ENCODE data around the genes MISP3, PRKACA, ADGRL1 and CLEC17A.

- RRBS, 2 experiments = no CpG with 5 or more reads among the region's 26 CpGs
CAGE:
- cytosol, long polyA minus RNA = no peak
- cytosol, long polyA plus RNA = no peak
- long polyA plus RNA = no peak
- nucleus, long polyA minus RNA = no peak
- nucleus, long polyA plus RNA = no peak
Observed at GRCh38 chr19:13507052-13507776, 935 bp upstream of the CACNA1A start.

DNA sequence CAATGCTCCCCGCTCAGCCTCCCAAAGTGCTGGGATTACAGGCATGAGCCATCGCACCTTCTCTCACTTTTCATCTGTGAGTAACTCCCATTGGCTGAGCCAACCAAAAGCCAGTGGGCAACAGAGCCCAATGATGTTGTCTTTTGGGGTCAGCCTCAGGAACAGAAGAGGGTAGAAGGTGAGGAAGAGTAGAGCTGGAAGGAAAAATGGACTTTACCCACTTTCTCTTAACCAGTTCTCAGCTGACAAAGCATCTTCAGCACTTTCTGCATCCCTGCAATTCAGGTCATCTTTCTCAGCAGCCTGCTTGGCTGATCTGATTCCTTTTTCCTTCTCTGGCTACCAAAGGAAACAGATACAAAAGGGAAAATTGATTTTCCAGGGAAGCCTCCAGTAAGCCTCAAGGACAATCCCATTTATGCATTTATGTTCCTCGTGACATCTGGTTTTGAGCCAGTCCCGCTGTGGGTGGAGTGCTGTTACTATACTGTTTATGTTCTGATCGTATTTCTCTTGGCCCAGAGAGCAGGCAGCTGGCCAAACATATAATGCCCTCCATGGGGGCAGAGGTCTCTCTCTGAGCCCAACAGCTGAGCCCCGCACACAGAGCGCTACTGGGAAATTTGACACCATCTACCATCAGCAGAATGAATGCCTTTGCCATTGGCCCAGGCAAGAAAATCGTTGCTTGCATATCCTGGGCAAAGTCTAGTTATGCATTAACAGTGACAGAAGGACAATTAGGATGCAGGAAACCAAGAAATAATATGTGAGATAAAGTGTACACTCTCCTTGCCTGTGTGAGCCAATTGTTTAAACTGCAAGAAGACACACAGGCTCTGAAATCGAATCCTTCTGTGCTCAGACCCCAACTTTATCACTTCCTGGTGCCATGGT is 114.7 kb upstream of the YJU2B start:
- RRBS, 2 experiments = no CpG with 5 or more reads among the region's 9 CpGs
CAGE:
- cytosol, long polyA minus RNA = no peak
- cytosol, long polyA plus RNA = no peak
- long polyA plus RNA = no peak
- nucleus, long polyA minus RNA = no peak
- nucleus, long polyA plus RNA = no peak

- RRBS, 2 experiments = no CpG with 5 or more reads among the region's 9 CpGs
CAGE:
- cytosol, long polyA minus RNA = no peak
- cytosol, long polyA plus RNA = no peak
- long polyA plus RNA = no peak
- nucleus, long polyA minus RNA = no peak
- nucleus, long polyA plus RNA = no peak
Observed at GRCh38 chr19:13763152-13763679, 1.1 kb upstream of the MRI1 start.

DNA sequence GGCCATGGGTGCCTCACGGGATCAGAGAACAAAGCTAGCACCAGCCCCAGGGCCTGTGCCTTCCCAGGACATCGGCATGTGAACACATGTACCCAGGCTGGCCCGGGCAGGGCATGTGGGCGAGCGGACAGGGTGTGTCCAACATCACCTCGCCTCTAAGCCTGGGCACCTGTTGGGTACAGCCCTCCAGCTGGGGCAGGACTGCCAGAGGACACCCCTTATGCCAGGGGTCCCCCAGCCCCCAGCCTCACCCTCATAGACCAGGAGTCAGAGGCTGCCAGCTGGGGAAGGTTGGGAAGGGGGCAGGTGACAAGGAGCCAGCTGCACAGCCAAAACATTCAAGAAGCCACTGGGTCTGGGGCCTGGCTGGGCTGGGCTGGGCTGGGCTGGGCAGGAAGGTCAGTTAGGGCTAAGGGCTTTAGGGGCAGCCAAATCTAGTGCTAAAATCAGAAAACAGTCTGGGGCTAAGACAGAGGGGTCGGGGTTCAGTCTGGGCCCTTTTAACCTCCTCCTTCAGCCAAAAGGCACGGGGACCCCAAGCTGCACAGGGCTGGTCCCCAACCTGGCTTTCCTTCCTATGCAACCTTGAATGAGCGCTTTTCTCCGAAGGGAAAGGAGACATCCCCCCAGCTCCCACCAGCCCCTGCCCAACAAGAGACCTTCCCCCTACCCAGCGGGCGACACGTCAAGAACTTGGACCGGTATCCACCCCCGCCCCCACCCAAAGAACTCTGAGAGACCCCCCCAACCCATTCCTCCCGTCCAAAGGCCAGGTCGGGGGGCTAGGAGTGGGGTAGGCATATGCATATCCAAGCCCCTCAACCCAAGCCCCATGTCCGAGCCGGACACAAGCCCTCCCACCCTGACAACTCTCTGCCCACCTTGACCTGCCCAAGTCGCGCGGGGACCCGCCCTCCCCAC is 35.2 kb upstream of the NANOS3 start:
- RRBS, 2 experiments = no CpG with 5 or more reads among the region's 23 CpGs
CAGE:
- cytosol, long polyA minus RNA = no peak
- cytosol, long polyA plus RNA = no peak
- long polyA plus RNA = no peak
- nucleus, long polyA minus RNA = no peak
- nucleus, long polyA plus RNA = no peak

GRCh38 chr19:13884726-13885738 is 8.1 kb downstream of the NANOS3 start:
- RRBS, 2 experiments = 18 to 20% methylated on average over 5 of the region's 27 CpGs
CAGE:
- cytosol, long polyA minus RNA = no peak
- cytosol, long polyA plus RNA = no peak
- long polyA plus RNA = no peak
- nucleus, long polyA minus RNA = no peak
- nucleus, long polyA plus RNA = no peak

- RRBS, 2 experiments = 2% methylated on average over 38 of the region's 81 CpGs
CAGE:
- cytosol, long polyA minus RNA = start-site peak on the plus strand at chr19:14072783-14072823, 13 reads
- cytosol, long polyA plus RNA = start-site peak on the plus strand at chr19:14072768-14072802, 17 and 20 reads in 2 replicates
- long polyA plus RNA = start-site peak on the plus strand at chr19:14072758-14072830, 16 and 25 reads in 2 replicates
- nucleus, long polyA minus RNA = no peak
- nucleus, long polyA plus RNA = no peak
Observed at GRCh38 chr19:14071716-14072867, at the start of gene MISP3. Gene MISP3, plus strand, starts transcription at chr19:14072786.

DNA sequence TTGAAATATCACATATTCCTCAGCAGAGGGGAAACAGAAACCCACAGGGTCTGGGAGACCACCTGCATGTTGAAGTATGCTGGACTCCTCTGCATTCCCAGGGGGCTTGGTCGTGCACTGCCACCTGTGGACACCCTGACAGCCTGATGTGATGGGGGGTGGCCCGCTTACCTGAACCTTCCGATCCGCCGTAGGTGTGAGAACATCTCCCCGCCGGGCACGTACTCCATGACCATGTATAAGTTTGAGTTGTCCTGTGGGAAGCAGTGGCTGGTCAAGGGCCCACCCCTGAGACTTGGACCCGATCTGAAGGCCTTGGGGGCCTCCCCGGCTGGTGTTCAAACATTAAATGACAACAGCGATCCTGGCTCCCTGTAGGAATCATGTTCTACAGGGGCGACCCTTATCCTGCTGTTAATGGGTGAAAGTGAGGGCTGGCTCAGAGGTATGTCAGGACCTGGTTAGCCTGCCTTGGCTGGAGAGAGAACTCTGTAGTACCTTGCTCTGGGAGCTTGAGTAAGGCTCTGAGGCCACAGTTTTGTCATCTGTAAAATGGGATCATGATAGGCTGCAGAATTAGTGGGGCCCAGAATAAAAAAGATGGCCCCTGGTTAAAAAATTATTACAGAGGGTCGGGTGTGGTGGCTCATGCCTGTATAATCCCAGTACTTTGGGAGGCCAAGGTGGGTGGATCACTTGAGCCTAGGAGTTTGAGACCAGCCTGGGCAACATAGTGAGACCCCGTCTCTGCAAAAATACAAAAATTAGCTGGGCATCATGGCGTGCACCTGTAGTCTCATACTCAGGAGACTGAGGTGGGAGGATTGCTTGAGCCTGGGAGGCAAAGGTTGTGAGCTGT is 15.3 kb upstream of the C19orf67 start:
- RRBS, 2 experiments = 100% methylated on average over 2 to 4 of the region's 15 CpGs
CAGE:
- cytosol, long polyA minus RNA = no peak
- cytosol, long polyA plus RNA = no peak
- long polyA plus RNA = no peak
- nucleus, long polyA minus RNA = no peak
- nucleus, long polyA plus RNA = no peak

DNA sequence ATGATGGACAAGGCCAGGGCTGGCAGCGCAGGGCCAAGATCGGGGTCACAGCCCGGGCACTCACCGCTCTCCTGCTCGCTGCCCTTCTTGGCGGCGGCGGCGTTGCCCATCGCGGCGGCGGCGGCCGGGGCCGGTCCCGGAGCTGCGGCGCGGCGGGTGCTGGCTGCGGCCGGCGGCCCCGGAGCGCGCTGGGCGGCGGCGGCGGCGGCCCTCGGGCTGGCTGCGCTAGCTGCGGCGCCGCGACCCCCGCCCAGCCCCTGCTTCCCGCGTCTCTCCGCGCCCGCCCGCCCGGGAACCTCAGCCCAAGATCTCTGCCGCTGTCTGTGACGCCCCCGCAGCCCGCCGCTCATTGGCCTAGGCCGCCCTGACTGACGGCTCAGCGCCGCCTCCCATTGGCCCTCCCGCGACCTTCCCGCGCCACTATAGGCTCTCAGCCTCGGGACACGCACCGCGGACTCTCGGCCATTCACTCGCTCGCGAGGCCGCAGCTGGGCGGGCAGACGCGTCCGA is at the start of gene PRKACA:
Gene PRKACA, minus strand, starts transcription at position 325 of the 510 bp plus-strand sequence.
- RRBS, 2 experiments = under 1 to 2% methylated on average over 20 to 29 of the region's 72 CpGs
CAGE:
- cytosol, long polyA minus RNA = start-site peak on the minus strand centred at position 301 of the sequence, 52 bp wide, 18 reads
- cytosol, long polyA plus RNA = start-site peak on the minus strand centred at position 322 of the sequence, 99 bp wide, 73 and 120 reads in 2 replicates
- long polyA plus RNA = start-site peak on the minus strand centred at position 307 of the sequence, 69 bp wide, 206 and 174 reads in 2 replicates
- nucleus, long polyA minus RNA = no peak
- nucleus, long polyA plus RNA = start-site peak on the minus strand centred at position 211 of the sequence, 267 bp wide, 46 and 69 reads in 2 replicates

GRCh38 chr19:14127003-14127564 is 9.3 kb downstream of the ASF1B start:
- RRBS, 2 experiments = 84 to 90% methylated on average over 4 of the region's 10 CpGs
CAGE:
- cytosol, long polyA minus RNA = no peak
- cytosol, long polyA plus RNA = no peak
- long polyA plus RNA = no peak
- nucleus, long polyA minus RNA = no peak
- nucleus, long polyA plus RNA = no peak

- RRBS, 2 experiments = 5% methylated on average over 5 of the region's 80 CpGs
CAGE:
- cytosol, long polyA minus RNA = no peak
- cytosol, long polyA plus RNA = no peak
- long polyA plus RNA = no peak
- nucleus, long polyA minus RNA = no peak
- nucleus, long polyA plus RNA = no peak
Observed at GRCh38 chr19:14205772-14206461, at the start of gene ADGRL1. Gene ADGRL1, minus strand, starts transcription at chr19:14206169.

GRCh38 chr19:14356316-14356830 is 24.9 kb upstream of the ADGRE5 start:
- RRBS, 2 experiments = no CpG with 5 or more reads among the region's 10 CpGs
CAGE:
- cytosol, long polyA minus RNA = no peak
- cytosol, long polyA plus RNA = no peak
- long polyA plus RNA = no peak
- nucleus, long polyA minus RNA = no peak
- nucleus, long polyA plus RNA = no peak

DNA sequence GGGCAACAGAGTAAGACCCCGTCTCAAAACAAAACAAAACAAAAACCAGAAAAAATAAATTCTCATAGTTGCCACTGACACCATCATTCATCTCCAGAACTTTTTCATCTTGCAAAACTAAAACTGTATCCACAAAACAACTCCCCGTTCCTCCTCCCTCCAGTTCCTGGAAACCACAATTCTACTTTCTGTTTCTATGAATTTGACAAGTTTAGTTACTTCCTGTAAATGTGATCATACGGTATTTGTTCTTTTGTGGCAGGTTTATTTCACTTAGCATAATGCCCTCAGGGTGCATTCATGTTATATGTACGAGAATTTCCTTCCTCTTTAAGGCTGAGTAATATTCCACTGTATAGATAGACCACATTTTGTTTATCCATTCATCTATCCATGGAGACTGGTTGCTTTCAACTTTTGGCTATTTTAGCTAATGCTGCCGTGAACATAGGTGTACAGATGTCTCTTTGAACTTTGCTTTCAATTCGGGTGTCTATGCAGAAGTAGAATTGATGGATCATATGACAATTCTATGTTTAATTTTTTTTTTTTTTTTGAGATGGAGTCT is 13.1 kb upstream of the ADGRE5 start:
- RRBS, 2 experiments = no CpG with 5 or more reads among the region's 6 CpGs
CAGE:
- cytosol, long polyA minus RNA = no peak
- cytosol, long polyA plus RNA = no peak
- long polyA plus RNA = no peak
- nucleus, long polyA minus RNA = no peak
- nucleus, long polyA plus RNA = no peak

GRCh38 chr19:14406479-14407435 is 12.4 kb downstream of the DDX39A start:
- RRBS, 2 experiments = no CpG with 5 or more reads among the region's 39 CpGs
CAGE:
- cytosol, long polyA minus RNA = no peak
- cytosol, long polyA plus RNA = no peak
- long polyA plus RNA = no peak
- nucleus, long polyA minus RNA = no peak
- nucleus, long polyA plus RNA = no peak

GRCh38 chr19:14515835-14516672 is 2.1 kb downstream of the DNAJB1 start:
- RRBS, 2 experiments = no CpG with 5 or more reads among the region's 23 CpGs
CAGE:
- cytosol, long polyA minus RNA = no peak
- cytosol, long polyA plus RNA = no peak
- long polyA plus RNA = no peak
- nucleus, long polyA minus RNA = no peak
- nucleus, long polyA plus RNA = no peak

DNA sequence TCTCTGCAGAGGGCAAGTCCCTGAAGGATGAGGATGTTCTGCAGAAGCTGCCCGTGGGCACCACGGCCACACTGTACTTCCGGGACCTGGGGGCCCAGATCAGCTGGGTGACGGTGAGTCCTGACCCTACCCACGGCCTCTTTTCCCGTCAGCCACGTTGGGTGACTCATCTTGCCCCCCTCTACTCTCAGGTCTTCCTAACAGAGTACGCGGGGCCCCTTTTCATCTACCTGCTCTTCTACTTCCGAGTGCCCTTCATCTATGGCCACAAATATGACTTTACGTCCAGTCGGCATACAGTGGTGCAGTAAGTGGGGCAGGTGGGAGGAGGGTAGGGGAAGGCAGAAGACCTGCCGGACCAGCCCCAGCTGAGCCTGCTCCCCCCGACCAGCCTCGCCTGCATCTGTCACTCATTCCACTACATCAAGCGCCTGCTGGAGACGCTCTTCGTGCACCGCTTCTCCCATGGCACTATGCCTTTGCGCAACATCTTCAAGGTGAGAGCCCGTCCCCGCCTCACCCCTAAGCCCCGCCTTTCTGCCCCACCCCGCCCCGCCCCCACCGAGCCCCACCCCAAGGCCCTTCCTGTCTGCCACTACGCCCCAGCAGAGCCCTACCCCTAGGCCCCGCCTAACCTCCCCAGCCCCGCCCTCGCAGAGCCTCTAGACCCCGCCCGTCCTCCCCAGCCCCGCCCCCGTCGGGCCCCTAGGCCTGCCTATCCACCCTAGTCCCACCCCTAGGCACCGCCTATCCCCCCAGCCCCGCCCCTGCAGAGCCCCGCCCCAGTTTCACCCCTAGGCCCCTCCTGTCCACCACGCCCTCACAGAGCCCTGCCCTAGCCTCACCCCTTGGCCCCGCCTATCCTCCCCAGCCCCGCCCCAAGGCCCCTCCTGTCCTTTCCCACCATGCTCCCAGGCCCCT is 7.8 kb downstream of the NDUFB7 start:
- RRBS, 2 experiments = 98 to 100% methylated on average over 3 of the region's 41 CpGs
CAGE:
- cytosol, long polyA minus RNA = no peak
- cytosol, long polyA plus RNA = no peak
- long polyA plus RNA = no peak
- nucleus, long polyA minus RNA = no peak
- nucleus, long polyA plus RNA = no peak

DNA sequence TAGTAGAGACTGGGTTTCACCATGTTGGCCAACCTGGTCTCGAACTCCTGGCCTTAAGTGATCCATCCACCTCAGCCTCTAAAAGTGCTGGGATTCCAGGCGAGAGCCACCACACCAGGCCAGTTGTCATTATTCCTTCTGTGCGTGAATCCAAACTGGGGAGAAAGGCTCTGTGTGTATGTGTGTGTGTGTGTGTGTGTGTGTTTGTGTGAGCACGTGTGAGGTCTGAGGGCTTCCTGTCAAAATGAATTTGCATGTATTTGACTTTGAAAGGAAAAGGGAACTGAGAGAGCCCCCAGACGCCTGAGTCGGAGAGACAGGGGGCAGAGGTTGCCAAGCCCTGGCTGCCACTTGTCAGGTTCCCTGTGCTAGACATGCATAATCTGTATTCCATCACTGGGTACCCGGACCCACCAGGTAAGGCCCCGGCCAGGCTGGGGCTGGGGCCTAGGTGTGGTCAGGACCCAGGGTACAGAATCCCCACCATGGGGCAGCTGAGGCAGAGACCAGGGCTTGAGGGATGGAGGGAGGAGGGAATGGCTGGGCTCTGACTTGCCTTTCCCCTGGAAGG is at the start of gene CLEC17A:
Gene CLEC17A, plus strand, starts transcription at position 298 of the 571 bp plus-strand sequence.
- RRBS, 2 experiments = no CpG with 5 or more reads among the region's 8 CpGs
CAGE:
- cytosol, long polyA minus RNA = no peak
- cytosol, long polyA plus RNA = no peak
- long polyA plus RNA = no peak
- nucleus, long polyA minus RNA = no peak
- nucleus, long polyA plus RNA = no peak

- RRBS, 2 experiments = no CpG with 5 or more reads among the region's 6 CpGs
CAGE:
- cytosol, long polyA minus RNA = no peak
- cytosol, long polyA plus RNA = no peak
- long polyA plus RNA = no peak
- nucleus, long polyA minus RNA = no peak
- nucleus, long polyA plus RNA = no peak
Observed at GRCh38 chr19:14622026-14622516, 39.2 kb downstream of the CLEC17A start.

- RRBS, 2 experiments = no CpG with 5 or more reads among the region's 5 CpGs
CAGE:
- cytosol, long polyA minus RNA = no peak
- cytosol, long polyA plus RNA = no peak
- long polyA plus RNA = no peak
- nucleus, long polyA minus RNA = no peak
- nucleus, long polyA plus RNA = no peak
Observed at GRCh38 chr19:14714741-14715047, 24.8 kb downstream of the ZNF333 start.

- RRBS, 2 experiments = no CpG with 5 or more reads among the region's 10 CpGs
CAGE:
- cytosol, long polyA minus RNA = no peak
- cytosol, long polyA plus RNA = no peak
- long polyA plus RNA = no peak
- nucleus, long polyA minus RNA = no peak
- nucleus, long polyA plus RNA = no peak
Observed at GRCh38 chr19:14740764-14741502, 37.4 kb downstream of the ADGRE2 start.

DNA sequence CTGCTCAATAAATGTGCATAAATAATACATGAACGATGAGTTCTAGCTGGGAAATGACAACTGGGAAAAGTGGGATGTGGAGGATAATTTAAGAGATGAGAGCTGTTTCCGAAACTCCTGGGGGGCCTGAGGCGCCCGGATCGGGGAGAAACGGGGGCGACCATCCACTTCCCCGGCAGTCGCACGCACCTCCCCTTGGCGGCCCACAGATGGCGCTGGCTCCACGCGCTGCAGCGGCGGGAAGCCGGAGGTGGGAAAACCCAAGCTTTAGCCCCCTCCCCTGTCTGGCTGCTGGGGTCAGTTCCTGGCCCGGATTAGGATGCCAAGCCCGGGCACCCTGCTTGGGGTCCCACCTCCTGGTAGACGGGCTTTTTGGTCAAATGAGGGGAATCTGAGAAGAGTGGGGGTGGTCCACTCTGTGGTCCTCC is 7.9 kb upstream of the ADGRE2 start:
- RRBS, 2 experiments = 2% methylated on average over 7 of the region's 20 CpGs
CAGE:
- cytosol, long polyA minus RNA = no peak
- cytosol, long polyA plus RNA = no peak
- long polyA plus RNA = no peak
- nucleus, long polyA minus RNA = no peak
- nucleus, long polyA plus RNA = no peak

Data from HepG2 (cell line).